ENCODE results near the genes NPIPA7 and COQ7.

GRCh38 chr16:16154937-16156100 is 68.0 kb downstream of the ABCC6 start:
- RRBS: no CpG with 5 or more reads among the region's 13 CpGs

GRCh38 chr16:16191571-16192238 is 31.6 kb downstream of the ABCC6 start:
- RRBS: no CpG with 5 or more reads among the region's 9 CpGs

DNA sequence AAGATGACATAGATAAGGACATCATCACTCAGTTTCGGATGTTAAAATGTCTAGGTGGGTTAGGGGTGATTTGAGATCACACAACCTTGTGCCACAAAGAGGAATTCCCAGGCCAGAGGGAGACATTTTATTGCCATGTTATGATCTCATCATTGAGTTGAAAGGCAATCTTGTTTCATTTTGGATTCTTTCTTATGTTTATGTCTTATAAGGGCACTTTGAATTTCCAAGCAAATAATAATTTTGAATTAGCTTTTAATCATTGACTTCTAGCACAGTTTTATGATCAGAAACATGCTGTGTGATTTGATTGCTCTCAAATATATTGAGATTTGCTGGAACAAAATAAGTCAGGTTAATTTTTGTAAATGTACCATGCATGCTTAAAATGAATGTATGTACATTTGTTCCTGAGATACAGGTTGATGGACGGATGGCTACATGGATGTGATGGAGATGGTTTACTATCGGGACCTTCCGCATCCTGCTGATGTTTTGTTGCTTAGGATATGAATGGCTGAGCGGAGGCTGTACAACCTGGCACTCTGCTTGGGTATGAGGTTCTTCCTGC is at the start of gene NPIPA7:
NPIPA7 (plus strand) TSS at position 386 of the 571 bp plus-strand sequence.
- RRBS: no CpG with 5 or more reads among the region's 5 CpGs

DNA sequence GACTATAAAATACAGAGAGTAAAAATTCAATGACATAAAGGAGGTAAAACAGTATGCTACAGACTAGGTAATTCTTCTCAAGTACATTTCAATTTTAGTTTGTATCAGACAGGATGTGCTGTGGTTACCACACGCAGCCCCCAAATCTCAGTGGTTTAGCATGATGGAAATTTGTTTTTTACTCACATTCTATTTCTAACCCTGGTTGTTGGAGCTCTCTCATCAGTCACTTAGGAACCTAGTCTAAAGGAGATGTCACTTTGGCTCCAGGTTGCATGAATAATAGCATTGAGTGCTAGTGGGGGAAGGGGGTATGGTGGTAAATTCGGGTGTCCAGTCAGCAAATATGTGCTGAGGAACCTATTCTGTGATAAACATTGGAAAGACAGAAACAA is 444.0 kb downstream of the XYLT1 start:
- RRBS: no CpG with 5 or more reads among the region's 2 CpGs

DNA sequence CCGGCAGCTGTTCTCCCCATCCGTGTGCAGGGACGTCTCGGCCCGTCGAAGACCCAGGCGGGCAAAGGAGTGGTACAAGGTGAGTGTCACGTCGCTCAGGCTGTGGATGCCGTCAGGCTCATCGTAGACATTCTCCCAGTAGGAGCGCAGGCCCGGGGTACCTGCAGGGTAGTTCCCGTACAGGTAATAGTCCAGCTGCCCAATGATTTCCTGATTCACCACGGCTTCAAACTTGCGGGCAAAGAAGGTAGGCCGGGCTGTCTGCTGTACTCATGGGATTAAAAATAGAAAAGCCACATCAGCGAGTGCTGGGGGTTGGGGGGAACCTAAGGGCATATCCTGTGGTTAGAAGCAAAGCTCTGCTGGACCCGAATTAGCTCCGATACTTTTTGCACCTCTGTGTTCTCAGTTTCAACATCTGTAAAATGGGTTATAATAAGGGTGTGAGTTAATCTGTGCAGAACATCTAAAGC is 336.3 kb downstream of the XYLT1 start:
- RRBS: no CpG with 5 or more reads among the region's 20 CpGs

DNA sequence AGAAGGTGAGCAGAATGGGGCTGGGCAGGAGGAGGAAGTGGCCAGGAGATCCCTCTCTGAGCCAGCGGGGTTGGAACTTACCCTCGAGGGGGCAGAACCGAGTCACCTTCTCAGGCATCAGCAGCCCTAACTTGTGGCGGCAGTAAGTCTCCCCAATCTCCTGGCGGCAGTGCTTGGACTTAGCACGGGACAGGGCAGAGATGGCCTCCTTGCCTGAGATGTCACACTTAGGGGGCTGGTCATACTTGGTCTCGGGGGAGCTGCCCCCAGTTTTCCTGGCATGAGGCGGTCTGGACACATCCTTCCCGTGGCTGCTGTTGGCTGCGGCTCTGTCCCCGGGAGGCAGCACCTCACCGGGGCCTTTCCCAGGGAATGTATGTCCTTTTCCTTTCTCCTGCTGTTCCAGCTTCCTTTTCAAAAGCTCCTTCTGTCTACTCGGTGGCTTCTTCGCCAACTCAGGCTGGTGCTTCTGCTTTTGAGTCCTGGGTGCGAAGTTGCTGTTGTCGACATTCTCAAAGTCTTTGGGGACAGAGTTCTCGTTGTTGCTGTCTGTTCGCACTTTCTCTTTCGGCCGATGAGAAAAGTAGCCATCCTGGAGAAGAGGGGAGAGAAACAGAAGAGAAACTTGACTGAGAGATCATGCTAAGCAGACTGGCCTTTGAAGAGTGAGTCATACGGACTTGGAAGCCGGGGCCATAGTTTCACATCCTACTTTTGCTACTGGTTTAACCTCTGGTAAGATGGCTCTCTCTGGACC is 211.7 kb downstream of the XYLT1 start:
- RRBS: no CpG with 5 or more reads among the region's 22 CpGs

DNA sequence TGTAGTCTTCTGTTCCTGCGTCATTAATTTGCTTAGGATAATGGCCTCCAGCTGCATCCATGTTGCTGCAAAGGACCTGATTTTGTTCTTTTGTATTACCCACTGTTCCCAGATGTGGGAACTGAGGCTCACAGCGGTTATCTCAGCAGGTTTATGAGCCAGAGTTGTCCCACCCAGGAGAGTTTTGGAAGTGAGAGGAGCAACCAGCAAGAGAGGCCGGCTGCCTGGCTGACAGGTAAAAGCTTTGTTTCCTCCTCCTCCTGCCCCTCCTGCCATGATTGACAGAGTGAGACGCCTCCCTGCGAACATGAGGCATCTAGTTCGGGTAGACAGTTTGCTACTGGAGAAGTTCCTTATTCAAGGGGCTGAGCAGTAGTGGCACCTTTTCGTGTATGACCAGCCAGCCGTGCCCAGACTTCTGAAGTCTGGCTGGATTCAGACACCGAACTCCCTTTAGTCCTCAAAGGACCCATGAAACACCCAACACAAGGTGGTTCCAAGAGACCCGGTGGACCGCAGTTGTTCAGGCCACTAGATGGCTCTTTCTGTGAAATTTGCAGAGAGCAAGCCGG is 192.9 kb downstream of the XYLT1 start:
- RRBS: 7% methylated on average over 3 of the region's 12 CpGs

DNA sequence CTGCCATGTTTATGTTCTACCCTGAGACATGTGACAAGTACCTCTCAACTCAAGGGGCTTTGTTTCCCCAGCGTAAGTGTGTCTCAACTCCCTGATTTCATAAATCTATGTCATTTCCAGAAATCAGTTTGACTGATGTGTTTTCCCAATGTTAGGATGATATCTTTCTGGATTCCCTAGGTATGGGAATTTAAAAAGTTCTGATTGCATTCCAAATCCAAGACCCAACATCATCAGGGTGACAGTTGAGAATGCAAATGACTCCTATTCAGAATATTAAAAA is 181.4 kb downstream of the XYLT1 start:
- RRBS: no CpG with 5 or more reads among the region's 1 CpG

DNA sequence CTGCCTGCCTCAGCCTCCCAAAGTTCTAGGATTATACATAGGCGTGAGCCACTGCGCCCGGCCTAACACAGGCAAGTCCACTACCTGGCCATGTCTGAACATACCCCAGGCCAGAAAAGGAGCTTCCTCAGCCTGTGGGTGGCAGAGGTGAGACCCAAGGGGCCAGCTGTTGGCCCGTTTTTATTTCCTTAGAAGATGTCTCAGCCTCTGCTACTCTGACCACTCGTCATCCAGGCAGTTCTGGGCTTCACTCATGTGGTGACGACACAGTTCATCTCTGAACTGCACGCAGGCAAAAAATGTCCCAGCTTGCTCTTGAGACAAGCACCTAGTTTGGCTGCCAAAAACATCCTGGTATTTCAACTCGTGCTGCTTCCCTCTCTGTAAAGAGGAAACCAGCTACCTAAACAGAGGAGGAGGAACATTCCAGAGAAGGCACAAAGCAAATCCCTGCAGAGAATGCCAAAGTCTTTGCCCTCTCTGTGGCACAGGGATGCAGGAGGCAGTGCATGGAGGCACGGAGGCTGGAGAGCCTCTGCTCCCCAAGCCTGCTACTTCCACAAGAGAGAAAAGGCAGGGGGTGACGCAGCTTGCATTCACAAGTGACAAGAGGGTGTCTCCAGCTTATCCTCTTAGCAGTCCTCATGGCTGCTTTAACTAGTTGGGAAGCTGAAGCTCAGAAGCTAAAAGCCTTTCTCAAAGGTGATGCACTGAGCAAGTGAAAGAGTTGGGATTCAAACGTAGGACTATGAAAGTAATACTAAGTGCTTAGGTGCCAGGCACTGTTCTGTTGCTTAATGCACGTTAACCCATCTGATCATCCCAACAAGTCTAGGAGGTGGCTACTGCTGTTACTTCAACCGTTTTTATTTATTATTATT is 125.6 kb downstream of the XYLT1 start:
- RRBS: no CpG with 5 or more reads among the region's 13 CpGs

DNA sequence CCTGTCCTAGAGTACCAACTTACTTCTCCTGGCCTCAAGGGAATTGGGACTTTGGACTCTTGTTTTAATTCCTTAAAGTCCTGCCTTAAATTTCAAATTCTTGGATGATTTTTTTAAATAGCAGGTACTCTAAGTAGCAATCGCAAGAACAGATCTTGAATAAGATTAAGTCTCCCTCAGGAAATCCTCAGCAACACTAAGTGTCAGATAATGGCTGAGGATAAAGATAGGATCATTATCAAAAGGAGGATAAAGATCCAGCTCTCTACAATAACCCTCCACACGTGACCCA is 29.3 kb downstream of the XYLT1 start:
- RRBS: no CpG with 5 or more reads among the region's 2 CpGs

GRCh38 chr16:17468905-17469299 is 1.9 kb downstream of the XYLT1 start:
- RRBS: no CpG with 5 or more reads among the region's 12 CpGs

DNA sequence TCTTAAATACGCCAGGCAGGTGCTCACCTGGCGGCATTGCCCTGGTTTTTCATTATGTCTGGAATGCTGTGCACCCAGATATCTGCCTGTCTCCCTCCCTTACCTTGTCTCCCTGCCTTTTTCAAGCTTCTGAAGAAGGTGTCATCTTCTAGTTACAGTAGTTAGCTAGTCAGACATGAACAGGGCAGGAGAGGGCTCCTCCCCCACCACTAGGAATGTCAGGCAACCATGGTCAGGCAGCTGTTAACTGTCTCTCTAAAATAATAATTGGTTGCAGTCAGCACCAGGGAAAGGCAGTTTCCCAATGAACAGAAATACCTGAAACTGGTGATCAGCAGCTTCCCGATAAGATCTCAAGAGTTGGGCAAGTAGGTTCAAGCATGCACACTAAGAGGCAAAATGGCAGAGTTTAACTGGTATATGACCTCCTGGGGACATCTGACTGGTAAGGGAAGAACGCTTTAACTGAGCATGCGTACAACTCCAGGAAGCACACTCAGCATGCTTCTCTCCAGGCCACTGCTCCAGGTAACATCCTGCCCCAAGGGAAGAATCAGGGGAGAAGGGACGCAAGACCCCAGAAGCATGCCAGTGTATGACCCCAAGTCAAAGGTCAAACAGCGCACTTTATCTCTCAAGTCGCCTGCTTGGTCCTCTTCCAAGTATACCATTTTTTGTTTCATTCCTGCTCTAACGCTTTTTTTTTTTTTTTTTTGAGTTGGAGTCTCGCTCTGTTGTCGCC is 12.6 kb upstream of the XYLT1 start:
- RRBS: no CpG with 5 or more reads among the region's 11 CpGs

DNA sequence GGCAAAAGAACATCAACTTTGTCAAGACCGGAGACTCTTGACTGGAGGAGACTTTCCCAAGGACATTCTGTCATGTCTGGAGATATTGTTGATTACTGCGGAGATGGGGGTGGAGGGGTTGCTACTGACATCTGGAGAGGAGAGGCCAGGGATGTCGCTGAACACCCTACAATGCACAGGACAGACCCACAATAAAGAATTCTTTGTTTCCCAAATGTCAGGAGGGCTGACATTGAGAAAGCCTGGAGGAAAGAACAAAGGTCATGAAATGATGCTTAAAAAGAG is 122.3 kb upstream of the XYLT1 start:
- RRBS: no CpG with 5 or more reads among the region's 3 CpGs

DNA sequence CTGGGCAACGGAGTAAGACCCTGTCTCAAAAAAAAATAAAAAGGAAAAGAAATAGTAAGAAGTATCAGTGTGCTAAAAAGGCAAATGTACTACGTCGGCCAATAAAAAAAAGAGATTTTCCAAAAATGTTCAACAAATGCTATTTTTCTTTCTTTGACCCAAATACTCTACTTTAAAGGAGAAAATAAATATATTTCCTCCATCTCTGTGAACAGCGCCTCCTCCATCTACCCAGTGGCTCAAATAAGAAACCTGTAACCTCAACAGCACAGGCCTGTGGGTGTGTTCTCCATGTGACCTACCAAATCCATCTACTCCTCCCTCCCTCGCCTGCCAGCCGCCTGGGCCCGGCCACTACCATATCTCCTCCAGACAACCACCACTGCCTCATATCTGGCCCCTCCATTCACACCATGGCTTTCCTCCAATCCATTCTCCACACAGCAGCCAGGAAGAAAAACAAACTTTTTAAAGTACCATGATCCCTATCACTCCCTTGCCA is 26.6 kb downstream of the NOMO2 start:
- RRBS: no CpG with 5 or more reads among the region's 7 CpGs

DNA sequence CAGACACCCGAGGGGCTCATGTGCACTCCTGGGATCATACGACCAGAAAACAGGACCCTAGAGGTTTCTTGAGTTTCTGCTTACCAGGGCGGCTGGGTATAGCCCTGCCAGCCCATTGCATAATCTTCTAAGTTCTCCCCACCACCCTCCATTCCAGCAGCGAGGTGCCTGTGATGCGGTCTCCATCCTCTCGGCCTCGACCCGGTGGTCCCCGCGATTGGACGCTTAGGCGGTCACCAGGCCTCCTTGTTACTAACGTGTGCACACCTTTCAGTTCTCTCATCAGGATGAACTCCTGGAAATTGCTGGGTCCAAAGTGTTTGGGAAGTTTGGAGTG is 8.7 kb upstream of the NOMO2 start:
- RRBS: no CpG with 5 or more reads among the region's 13 CpGs

DNA sequence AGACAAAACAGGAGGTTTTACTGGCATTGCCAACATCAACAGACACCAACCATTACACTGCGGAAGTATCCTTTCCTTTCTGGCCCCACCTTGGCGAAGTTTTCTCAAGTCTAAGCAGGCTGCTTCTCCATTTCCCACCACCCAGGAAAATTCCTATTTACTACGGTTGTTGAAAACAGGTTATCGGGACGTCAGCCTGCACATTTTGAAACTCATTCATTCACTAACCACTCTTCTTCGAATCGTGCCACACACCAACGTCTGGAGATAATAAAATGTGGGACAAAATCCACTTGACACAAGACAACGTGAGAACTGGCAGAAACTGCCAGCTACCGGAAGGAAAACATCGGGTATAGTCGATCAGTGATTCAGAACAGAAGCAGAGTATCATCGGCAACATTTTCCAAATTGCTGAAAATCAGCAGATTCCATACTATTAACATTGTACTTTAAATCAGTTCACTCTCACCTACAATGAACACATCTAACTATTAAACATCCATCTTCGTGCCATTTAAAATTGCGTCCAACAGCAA is 935 bp downstream of the RPS15A start:
- RRBS: no CpG with 5 or more reads among the region's 15 CpGs

DNA sequence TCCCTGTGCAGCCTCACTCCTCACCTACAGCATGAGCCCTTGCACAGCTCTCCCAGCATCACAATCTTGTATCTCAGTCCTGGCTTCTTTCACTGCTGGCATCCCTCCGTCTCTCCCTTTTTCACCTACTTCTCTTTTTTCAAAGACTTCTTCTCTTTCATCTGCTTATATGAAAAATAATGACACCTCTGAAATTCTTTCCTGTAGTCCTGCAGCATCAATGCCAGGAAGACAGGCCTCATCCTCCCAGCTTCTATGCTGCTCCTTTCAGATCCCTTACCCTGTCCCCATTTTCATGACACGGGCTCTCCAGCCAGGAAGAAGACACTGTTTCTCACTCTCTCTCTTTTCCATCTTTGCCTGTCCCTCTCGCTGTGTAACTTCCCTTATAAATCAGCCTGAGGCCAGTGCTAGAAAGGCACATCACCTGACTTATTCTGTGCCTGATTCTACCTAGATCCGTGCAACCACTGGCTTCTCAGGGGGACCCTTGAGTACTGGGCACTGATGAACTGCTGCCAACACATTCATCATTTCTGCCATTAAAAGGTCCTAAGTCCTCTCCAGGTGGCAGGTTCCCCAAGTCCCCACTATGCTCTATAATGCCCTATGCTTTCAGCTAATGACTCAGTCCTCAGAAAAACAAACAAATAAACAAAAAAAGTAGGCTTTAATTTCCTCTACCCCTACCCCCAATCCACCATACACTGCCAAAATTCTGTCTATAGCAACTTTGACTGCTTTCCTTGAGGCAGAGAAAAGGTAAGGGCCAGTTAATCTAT is 60.0 kb upstream of the ARL6IP1 start:
- RRBS: no CpG with 5 or more reads among the region's 4 CpGs

- RRBS: no CpG with 5 or more reads among the region's 7 CpGs
These were observed 12.1 kb downstream of the TMC7 start for GRCh38 chr16:18995671-18996426.

DNA sequence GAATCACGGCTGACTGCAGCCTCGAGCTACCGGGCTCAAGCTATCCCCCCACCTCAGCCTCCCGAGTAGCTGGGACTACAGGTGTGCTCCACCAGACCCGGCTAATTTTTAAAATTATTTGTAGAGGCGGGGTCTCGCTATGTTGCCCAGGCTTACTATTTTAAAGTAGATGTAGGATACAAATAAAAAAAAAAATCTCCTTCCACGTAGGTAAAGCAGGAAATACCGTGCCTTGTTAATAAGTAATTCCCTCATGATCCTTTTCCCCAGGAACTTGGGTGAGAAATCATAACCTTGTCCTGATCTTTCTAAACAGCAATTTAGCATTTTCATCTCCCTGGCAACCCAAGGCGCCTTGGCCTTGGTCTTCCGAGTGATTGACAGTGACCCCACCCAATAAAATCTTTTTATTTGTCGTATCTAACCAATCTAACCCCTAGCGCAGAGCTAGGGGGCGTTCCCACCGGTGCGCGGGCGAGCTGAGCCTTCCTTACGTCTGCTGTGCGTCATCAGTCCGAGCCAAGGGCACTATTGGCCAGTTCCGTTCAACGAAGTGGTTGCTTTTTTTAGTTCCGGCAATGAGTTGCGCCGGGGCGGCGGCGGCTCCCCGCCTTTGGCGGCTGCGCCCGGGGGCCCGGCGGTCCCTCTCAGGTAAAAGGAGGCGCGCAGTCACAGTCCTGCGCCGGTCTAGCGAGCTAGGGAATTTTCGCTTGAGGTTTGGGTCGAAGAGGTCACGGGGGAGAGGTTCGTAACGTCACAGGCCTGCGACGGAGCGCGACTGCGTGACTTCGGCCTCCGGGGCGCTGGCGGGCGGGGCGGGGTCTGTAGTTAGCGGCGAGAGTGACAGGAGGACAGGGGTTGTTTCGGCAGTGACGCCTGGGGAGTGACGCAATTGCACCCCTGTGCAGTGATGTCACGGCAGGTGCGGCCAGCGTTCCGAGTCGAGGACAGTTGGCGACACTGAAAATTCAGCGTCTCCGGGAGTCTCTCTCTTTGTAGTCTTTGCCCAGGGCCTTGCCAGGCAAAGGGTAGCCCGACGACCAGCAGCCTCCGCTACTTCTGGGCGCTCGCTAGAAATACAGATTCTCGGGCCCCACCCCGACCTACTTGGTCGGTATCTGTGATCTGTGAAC is at the start of gene COQ7:
COQ7 (plus strand) TSS at position 528 of the 1,133 bp plus-strand sequence.
- RRBS: 2% methylated on average over 16 of the region's 77 CpGs

DNA sequence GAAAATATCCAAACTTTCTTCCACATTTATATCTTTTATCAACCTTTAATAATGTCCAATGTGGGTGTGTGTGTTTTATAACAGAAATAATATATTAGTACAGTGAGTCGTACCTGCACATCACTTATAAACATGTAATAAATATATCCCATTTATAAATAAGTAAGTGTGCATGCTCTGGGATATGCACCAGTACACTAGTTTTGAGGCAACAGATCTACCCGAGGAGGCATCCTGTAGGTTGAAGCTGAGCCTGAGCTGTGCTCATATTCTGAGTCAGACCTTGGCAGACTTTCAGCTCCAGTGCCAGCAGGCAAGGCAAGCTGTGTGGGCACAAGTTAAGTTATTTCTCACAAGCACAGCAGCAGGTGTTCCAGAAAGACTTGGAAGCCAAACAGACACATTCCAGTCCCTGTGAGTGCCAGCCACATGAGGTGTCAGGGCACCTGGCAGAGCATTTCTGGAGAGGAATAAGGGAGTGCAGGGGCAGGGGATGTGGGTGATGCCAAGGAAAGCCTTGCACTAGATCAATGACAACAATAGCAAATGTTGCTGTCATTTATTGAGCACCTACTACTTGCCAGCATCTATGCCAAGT is 1.3 kb upstream of the CLEC19A start:
- RRBS: no CpG with 5 or more reads among the region's 2 CpGs

All from GM12892 (cell line).